Measurements from ENCODE around the genes KIAA1217 and ARHGAP21.

DNA sequence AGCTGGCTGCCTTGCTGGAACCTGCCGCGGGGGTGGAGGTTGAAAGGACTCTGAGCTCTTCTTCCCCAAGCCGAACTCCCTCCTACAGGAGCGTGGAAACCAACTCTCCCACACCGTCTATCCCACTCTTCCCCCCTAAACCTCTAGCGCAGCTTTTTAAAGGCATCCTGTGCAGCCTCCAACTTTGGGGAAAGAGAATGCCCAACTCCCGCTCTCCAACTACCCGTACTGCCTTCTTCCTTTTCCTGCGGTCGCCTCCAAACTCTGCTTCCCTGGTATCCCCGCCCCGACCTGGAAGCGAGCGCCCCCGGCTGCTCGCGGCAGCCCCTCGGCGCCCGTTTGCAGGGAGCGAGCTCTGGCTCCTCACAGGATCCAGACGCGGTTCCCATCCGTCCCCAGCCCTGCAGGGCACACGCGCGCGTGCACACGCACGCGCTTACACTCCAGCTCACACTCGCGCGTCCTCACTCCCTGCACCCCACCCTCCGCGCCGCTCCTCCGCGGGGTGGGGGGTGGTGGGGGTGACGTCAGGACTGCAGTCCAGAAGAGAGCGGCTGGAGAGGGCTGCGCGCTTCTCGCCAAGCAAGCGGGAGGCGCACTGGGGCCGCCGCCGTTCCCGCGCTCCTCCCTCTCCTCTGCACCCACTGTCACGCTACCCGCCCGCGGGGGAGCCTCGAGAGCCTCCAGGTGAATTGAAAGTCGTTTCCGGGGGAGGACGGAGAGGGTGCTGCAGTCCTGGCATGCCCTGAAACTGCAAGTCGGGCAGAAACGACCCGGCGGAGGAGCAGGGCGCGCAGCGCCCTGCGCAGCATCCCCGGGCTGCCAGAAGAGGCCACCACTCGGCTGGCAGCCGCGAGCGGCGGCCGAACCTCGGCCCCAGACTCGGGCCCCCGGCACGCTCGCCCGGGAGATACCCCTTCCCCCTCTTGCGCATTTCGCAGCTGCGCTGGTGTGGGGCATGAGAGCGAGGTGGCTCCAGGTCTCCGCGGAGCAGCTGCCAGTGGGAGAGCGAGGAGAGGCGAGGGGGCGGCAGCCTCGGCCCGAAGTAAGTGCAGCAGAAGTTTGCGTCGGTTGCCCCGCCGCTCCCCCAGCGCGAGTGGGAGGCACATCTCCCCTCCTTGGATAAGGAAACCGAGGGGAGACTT lies 255.7 kb downstream of the OTUD1 start:
- PRO-cap: no peak
CAGE:
- cytosol, long polyA plus RNA: no peak
- long polyA plus RNA: no peak
- nucleus, long polyA plus RNA: no peak

DNA sequence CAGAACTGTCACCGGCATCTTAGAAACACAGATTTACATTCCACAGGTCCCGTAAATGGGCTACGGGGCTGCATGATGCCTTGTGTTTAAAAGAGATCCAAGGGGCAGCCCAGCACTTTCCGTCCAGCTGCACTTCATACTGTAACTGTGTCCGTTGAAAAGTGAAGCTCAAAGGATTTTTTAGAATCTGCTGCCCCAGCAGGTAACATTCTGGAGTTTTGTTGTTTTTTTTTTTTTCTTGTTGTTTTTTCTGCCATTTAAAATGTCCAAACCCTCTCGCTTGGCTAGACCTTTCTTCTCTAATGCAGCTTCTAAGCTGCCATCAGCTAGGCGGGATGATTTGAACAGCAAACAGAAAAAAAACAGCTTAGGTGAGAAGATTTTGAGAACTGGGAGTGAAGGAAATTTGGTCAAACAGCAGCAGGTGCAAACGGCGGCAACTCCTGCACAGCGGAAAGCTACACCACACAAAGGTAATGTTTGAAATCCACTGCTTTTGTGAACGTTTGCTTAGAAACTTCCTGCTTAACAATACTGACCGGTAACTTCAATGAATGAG lies 166.8 kb upstream of the KIAA1217 start:
- PRO-cap: no peak
CAGE:
- cytosol, long polyA plus RNA: no peak
- long polyA plus RNA: no peak
- nucleus, long polyA plus RNA: no peak

DNA sequence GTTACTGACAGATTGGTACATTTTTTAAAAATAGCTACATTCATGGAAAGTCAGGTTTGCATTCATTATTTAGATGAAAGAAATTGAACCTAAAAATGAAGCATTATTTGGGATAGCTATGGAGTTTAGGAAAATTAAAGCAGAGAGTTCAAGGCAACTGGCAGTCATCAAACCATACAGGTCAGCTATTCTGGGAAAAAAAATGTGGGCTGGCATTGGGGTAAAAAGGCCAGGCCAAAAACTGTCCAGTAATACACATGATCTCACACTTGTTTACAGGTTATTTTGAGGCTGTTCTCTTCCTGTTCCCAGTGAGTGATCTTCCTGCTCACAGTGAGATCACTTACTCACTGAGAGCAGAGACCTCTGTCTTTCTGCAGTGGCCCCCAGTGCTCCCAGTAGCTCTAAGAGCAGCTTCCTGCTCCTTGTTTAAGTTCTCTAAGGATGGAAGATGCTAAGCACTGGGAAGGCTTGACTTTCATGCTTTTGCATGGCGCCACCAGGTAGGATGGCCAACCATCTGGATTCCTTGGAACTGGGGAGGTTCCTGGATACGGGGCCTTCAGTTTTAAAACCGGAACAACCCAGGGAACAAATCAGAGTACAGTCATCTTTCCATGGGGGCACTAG lies 93.6 kb upstream of the KIAA1217 start:
- PRO-cap: no peak
CAGE:
- cytosol, long polyA plus RNA: no peak
- long polyA plus RNA: no peak
- nucleus, long polyA plus RNA: no peak

GRCh38 chr10:24201513-24201979 lies 7.4 kb upstream of the KIAA1217 start:
- PRO-cap: no peak
CAGE:
- cytosol, long polyA plus RNA: no peak
- long polyA plus RNA: no peak
- nucleus, long polyA plus RNA: no peak

DNA sequence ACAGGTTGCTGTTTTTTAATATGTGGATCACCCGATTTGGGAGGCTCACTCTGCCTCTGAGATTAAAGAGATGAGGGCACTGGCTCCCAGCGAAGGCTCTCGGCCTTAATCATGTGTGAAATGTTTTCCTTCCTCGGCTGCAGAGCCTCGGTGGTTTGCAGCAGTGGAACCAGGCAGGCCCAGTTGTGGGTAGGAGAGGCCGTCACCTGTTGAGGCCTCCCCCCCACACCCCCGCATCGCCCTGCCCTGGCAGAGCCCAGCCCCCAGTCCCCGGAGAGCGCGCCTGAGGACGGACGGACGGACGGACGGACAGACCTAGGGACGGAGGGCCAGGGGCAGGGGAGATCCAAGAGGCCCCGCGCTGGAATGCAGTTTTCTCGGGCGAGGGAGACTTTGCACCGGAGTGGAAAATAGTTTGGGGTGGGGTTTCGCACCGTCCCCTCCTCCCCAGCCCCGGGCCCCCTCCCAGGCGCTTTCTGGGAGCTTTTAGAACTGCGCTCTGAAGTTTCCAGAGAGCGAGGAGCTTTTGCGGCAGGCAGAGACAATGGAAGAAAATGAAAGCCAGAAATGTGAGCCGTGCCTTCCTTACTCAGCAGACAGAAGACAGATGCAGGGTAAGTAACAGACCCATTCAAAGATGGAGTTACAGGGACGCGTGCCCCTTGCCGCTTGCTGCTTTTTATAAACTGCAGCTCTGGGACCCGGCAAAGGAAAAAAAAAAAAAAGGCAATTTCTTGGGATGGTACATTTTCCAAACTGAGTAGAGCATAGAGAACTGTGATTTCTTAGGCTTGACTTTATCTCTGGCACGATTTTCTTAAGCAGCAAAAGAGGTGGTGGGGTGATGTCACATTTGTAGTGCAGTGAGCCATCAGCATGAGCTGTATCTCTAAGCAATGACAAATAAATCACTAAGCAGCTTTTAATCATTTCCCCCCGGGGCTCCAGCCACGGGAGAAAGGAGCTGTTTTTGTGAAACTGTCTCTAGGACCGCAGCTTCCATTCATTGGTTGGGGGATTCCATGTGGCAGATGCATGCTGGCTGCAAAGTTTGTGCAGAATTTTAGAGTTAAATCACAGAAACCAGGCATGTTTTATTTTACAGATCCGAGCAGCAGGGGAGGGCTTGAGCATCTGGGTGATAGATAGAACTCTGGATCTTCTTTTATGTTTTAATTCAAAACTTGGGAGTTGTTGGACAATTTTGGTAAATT lies at the start of gene KIAA1217:
TSS of gene KIAA1217 (plus strand) at position 489 of the 1,214 bp plus-strand sequence.
- PRO-cap: no peak
CAGE:
- cytosol, long polyA plus RNA: no peak
- long polyA plus RNA: no peak
- nucleus, long polyA plus RNA: no peak

- PRO-cap: no peak
CAGE:
- cytosol, long polyA plus RNA: no peak
- long polyA plus RNA: no peak
- nucleus, long polyA plus RNA: no peak
Measured at GRCh38 chr10:24255804-24256565, 47.0 kb downstream of the KIAA1217 start.

DNA sequence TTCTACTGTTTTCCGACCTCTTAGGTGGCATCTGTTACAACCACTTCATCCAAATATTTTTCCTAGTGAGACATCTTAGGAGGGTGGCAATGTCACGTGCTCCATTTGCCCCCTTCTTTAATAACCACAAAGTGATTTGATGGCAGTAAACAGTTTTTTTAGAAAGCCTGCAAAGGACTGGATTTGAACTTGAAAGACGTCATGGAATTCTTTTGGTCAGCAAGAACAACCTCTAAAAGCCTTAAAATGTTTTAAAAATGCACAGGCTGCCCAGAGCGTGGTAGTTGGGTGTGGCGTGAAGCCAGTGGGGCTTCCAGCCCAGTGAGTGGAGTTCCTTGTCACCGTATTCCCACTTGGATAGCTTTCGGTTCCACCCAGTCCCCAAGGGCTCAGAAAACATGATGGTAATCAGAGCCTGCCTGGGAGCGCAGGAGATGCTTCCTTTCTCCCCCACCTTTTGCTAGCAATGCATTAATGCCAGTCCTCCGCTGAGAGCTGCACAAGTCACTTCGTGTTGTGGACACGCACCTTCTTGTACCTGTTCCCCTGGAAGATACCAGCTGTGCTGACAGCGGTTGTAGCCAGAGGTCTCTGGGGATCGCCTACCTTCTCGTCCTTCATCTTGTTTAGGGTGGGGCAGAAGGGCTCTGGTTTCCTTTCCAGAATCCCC lies 256.4 kb downstream of the KIAA1217 start:
- PRO-cap: no peak
CAGE:
- cytosol, long polyA plus RNA: no peak
- long polyA plus RNA: no peak
- nucleus, long polyA plus RNA: no peak

DNA sequence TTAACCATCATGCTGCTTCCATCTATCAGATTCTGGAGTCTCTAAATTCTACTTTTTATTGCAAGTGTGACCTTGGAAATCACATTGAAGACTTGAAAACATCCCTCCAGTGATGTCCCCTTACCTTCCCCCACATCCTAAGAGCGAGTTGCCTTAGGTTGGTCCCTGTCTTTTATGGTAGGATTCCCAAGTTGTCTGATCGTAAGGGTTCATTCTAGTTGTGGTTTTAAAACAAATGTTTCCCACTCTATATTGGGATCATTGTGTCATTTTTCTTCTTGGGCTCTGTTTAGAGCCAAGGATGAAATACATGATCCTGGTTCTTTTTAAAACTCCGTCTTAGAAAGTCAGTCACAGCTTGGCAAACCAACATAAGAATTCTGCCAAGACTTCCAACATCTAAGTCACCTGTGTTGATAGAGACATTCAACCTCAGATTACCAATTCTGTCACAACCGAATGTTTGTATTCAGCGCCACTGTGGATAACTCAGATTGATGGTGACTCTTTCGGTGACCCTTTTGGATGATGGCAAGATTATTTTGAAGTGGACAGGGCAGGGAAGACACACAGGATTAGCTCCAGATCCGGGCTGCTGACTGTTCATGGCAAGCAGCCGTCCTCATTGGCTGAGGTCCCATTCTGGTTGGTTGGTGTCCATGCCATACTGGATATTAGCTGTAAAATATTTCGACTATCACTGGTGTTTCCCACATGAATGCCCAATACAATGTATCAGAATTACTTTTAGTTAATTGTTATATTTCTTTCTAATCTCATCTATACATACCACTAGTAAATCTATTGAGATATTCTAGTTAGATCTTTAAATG lies 255.4 kb downstream of the ARHGAP21 start:
- PRO-cap: no peak
CAGE:
- cytosol, long polyA plus RNA: no peak
- long polyA plus RNA: no peak
- nucleus, long polyA plus RNA: no peak

DNA sequence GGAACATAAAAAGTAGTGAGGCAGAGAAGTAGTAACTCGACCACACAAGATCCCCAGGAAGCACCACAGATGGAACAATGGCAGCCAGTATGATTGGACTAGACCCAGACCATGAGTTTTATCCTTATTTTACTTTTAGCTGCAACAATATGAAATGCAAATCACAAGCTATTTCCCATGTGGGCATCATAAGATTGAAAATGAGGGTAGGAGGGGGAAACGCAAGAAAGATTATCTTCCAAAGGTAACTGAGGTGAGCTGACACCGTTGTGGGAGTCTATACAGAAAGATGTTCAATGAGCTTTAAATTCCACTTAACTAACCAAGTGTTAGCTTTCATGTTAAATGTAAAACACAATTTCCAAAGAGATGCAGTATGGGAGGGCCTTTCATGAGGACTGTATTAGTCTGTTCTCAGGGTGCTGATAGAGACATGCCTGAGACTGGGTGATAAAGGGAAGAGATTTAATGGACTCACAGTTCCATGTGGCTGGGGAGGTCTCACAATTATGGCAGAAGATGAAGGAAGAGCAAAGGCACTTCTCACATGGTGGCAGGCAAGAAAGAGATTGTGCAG lies 191.5 kb downstream of the ARHGAP21 start:
- PRO-cap: no peak
CAGE:
- cytosol, long polyA plus RNA: no peak
- long polyA plus RNA: no peak
- nucleus, long polyA plus RNA: no peak

- PRO-cap: no peak
CAGE:
- cytosol, long polyA plus RNA: no peak
- long polyA plus RNA: no peak
- nucleus, long polyA plus RNA: no peak
Measured at GRCh38 chr10:24709757-24710534, 13.7 kb downstream of the ARHGAP21 start.

- PRO-cap: no peak
CAGE:
- cytosol, long polyA plus RNA: no peak
- long polyA plus RNA: no peak
- nucleus, long polyA plus RNA: no peak
Measured at GRCh38 chr10:24722165-24722428, 1.6 kb downstream of the ARHGAP21 start.

GRCh38 chr10:24723576-24724095 lies at the start of gene ARHGAP21:
Gene ARHGAP21 (minus strand): TSS chr10:24723887.
- PRO-cap: bidirectional peak, plus-strand start at chr10:24723839, minus-strand start at chr10:24723879
CAGE:
- cytosol, long polyA plus RNA: no peak
- long polyA plus RNA: no peak
- nucleus, long polyA plus RNA: no peak

DNA sequence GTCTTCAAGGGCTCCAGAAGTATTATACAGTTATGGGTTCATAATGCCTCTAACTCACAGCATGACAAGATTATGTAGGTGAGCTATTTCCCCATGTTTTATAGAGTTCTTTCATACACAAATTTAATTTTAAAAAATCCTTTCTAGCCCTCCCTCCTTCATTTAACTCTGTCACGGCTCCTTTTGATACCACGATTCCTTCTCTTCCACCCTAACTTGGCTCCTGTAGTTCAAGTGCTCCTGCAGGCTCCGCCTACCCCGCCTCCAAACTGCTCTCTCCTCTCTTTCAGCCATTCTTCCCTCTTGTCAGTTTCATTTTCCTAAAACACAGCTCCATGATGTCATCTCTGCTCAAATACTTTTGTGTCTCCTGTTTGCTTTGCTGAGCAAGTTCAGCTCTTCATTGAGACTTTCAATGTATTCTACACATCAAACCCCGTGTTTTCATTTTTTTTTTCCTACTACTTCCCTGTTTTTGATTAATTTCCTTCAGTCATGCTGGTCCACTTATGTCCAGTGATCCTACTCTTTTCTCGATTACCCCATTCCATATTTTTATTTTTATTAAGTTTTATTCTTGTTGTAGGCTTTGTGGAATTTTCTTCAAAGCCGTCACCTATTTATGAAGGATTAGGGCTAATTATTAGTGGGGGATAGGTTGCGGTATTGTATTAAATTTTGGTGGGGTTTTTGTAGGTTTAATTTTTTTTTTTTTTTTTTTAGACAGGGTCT lies 85.1 kb downstream of the PRTFDC1 start:
- PRO-cap: no peak
CAGE:
- cytosol, long polyA plus RNA: no peak
- long polyA plus RNA: no peak
- nucleus, long polyA plus RNA: no peak

DNA sequence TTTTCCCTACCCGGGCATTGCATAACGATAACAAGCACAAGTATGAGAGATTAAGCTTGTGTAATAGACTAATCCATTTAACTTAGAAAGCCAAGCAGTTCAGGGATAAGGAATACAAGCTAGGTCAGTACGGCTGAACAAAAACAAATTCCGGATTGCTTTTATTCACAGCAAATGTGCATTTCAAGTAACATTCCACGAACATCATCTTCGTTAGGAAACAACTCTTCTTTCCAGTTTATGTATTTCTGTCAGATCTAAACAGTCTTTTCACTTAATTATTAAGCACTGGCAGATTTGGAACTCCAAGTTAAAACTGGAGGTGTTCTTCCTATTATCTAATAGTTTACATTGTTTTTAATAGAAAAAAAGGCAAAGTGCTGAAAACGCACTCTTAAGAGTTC lies 81.2 kb downstream of the PRTFDC1 start:
- PRO-cap: no peak
CAGE:
- cytosol, long polyA plus RNA: no peak
- long polyA plus RNA: no peak
- nucleus, long polyA plus RNA: no peak

DNA sequence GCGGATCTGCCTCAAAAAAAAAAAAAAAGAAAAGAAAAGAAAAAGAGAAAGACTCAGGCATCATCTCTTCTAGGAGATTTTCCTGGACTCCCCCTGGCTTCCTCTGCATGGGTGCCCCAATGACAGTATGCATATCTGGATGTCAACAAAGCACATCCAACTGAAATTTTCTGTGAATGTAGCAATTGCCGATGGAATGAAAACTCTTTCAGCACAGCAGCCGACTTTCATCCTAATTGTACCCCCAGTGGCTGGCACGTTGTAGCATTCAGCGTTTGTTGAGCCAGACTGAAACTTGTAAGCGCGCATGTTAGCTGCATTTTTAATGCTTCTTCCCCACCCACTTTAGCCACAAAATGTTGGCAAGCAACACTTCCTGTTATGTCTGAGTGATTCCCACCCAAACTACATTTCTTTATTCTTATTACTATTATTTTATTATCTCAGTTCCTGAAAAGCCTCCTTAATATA lies 70.2 kb downstream of the PRTFDC1 start:
- PRO-cap: no peak
CAGE:
- cytosol, long polyA plus RNA: no peak
- long polyA plus RNA: no peak
- nucleus, long polyA plus RNA: no peak

- PRO-cap: no peak
CAGE:
- cytosol, long polyA plus RNA: no peak
- long polyA plus RNA: no peak
- nucleus, long polyA plus RNA: no peak
Measured at GRCh38 chr10:26212186-26212385, 4.5 kb upstream of the GAD2 start.

DNA sequence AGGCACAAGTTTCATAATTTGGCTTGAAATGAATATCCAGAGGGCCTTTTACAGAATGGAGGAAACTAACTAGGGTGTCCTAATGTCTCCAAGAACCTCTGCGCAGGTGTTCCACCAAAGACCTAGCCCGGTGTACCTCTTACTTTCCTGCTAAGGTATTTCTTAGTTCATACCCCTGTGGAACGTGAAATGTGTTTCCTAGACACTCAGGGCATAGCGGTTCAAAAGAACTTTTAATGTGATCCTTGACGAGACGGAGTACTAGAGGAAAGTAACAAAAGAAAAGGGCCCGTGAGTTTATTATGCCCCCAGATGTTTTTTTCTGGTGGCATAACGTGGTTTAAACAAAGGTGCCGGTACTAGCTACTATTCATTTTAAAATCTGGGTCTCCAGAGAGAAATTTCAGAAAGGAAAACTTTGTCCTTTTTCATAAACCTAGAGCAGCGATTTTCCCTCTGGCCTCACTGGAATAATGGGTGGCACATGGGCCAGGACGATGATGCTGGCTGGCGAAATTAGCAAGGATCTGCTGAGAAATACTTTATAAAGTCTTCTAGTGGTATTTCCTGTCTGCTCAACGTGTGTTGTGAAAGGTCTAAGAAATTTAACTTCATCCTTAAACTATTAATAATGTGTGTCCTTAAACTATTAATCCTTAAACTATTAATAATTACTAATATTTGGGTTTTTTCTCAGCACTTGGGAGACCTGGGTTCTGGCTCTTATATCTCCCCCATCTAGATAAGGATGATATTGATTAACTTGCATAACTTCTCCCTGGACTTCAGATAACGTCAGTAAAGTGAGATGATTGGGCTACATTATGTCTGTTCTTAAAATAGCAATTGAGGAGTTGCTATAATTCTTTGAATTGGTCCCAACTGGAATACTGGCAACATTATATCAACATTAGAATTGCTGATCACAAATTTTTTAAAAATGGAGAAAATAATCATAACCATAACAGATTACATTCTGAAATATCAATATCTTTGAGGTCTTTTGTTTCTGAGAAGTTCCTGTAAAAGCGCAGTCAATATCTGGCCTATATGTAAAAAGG lies 1.6 kb downstream of the APBB1IP start:
- PRO-cap: no peak
CAGE:
- cytosol, long polyA plus RNA: no peak
- long polyA plus RNA: no peak
- nucleus, long polyA plus RNA: no peak

DNA sequence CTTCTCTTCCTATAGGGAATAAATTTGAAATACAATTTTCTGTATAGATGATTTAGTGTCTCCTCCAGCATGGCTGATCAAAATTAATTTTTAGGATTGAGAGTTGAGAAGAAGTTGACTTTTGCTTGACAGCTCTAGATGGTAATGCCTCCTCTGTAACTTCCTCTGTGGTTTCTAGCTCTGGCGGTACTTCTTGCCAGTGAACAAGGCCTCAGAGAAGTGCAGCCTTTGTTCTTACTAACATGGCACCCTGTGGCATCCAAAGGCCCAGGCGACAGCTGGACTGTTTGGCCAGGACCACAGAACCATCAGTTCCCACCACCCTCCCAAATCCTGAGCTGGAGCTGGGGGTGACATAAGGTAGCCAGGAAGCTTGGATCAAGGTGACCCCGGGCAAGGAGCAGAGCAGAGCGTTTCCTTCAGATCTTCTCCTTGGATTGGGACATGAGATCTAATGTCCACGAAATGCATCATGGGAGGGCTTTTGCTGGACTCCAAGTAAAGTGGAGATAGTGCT lies 41.6 kb downstream of the APBB1IP start:
- PRO-cap: no peak
CAGE:
- cytosol, long polyA plus RNA: no peak
- long polyA plus RNA: no peak
- nucleus, long polyA plus RNA: no peak

- PRO-cap: no peak
CAGE:
- cytosol, long polyA plus RNA: no peak
- long polyA plus RNA: no peak
- nucleus, long polyA plus RNA: no peak
Measured at GRCh38 chr10:26528940-26529419, 90.8 kb downstream of the APBB1IP start.

- PRO-cap: no peak
CAGE:
- cytosol, long polyA plus RNA: no peak
- long polyA plus RNA: no peak
- nucleus, long polyA plus RNA: no peak
Measured at GRCh38 chr10:26721439-26722131, 24.1 kb downstream of the PDSS1 start.

Data from A549 (cell line).